Anterior vena cava (tissue), 1 donor: ENCODE data around the genes VGLL3, EPHA3, PROS1 and GABRR3.

DNA sequence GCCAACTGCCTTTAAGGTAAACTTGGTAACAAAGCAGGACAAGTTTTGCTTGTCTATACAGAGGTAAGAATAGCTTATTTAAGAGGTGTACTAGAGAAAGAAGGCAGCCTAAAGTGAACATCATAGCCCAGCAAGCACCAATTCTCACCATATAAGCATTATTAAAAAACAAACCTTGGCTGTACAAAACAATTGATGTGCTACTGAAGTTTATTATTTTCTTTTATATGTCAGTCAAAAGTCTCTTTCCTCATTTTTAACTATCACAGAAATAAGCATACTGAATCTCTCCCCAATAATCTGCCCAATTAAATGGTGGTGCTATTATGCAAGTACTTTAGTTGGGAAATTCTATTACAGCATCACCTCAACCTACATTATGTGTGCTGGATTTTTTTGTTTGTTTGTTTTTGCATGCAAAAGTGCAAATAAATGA is 599.4 kb downstream of the GBE1 start:
- PRO-cap: no peak

GRCh38 chr3:81531439-81532063 is 229.9 kb downstream of the GBE1 start:
- PRO-cap: no peak

DNA sequence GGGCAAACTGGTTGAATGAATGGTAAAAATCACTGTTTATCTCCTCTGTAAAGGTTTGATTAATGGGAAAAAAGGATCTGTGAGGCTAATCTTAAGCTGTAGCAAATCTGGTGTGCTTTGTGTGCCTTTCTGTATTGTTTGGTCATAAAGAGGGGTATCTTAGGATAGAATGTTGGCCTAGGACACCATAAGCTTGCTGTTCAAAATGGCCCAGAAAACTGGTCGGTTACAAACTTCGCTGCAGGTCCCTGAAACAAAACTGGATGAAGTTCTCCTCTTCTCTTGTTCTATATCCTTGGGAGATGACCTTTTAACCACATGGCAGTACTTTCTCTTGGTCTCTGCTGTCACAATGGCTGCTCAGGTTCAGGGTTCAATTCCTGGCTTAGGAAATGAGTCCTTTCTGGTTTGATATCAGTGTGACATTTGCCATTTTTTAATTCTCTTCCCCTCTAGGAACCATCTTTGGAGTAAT is 213.7 kb downstream of the GBE1 start:
- PRO-cap: no peak

- PRO-cap: no peak
These were observed 17.1 kb downstream of the GBE1 start for GRCh38 chr3:81744261-81744793.

GRCh38 chr3:82130141-82130641 is 368.7 kb upstream of the GBE1 start:
- PRO-cap: no peak

DNA sequence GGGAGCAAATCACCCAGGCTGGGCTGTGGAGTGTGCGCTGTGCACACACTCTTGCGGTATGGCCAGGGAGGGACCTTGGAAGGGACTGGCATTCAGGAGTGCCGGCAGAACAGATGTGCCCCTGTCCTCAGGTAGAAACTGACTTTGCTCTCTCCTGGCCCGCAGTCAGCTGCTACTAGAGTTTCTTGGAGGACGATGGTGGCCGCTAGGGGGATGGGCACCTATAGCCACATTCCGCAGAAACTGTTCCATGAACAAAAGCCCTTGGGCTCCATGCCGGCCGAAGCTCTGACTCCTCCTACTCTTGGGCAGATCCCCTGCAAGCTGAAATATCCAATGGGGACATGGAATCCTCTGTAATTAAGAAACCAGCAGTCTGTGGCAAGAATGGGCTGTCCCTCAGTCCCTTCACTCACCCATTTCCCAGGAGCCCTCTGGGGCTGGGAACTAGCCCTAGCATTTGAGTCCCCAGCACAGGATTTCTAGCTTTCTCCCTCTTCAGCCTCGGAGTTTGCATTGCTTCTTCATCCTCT is 410.2 kb upstream of the CADM2 start:
- PRO-cap: no peak

DNA sequence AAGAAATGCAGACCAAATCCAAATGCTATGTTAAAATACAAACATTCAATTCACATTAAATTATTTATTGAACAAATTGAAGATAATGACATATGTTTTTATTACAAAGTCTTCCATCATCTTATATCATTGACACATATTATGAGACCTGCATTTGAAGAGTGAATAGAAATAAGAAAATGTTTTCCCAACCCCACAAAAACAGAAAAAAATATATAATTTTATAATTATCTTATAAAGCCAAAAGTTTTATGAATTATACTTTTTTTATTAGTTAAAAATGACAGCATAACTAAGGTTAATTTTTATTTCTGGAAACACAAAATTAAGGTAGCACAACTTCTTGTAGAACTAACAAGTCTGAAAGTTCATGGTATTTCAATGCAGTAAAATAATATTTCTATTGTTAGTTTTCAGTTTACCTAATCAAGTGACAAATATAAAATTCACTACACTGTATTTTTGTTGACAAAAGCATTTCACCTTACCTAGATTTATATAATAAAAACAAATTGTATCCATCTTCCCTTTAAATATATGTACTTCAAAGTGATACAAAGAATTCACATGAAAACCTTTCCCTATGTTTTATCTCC is 50.3 kb downstream of the VGLL3 start:
- PRO-cap: no peak

DNA sequence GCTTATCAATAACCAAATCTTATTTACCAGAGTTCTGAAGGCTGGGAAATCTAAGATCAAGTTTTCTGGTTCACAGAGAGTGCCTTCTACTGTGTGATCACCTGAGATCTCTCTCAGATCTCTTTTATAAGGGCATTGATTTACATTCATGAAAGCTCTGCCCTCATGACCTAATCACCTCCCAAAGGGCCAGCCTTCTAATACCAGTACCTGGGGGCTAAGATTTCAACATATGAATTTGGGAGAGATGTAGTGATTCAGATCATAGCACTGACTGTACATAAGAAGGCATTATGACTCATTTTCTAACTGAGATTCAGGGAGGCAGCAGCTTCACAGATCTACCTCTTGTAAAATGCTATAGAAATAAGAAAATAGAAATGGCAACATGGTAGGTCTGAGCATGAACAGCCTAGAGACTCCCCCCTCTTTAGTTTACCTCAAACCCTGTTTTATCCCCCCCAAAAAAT is 39.6 kb downstream of the VGLL3 start:
- PRO-cap: unidirectional peak, plus-strand start at position 308 of the sequence

- PRO-cap: no peak
These were observed 22.3 kb downstream of the VGLL3 start for GRCh38 chr3:86968545-86969202.

DNA sequence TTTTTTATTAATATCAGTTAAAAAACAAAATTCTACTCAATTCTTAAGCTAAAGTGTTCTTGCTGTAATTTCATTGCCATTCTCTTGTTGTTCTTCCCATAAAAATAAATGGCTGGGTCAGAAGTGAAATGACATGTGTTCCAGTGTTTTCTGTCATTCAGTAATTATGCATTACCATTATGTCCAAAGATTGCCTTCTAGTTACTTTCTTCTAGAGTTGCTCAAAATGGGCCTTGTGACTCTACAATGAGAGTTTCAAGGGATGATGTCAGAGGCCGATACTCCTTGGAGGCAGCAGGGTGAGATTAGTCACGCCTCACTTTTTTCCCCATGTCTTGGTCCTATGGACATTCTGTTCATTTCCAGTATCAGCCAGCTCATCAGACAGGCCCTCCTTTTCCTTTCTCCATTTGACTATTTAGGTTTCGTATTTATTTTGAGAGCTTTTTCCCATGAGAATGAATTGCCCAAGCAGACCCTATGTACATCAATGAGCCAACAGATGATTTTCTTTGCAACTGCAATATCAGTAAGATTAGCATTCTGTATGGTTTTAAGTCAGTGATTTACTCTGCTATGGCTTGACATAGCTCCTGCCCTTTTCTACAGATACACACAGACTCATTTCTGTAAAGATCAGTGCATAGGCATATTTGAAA is 17.5 kb downstream of the VGLL3 start:
- PRO-cap: unidirectional peak, plus-strand start at position 359 of the sequence

DNA sequence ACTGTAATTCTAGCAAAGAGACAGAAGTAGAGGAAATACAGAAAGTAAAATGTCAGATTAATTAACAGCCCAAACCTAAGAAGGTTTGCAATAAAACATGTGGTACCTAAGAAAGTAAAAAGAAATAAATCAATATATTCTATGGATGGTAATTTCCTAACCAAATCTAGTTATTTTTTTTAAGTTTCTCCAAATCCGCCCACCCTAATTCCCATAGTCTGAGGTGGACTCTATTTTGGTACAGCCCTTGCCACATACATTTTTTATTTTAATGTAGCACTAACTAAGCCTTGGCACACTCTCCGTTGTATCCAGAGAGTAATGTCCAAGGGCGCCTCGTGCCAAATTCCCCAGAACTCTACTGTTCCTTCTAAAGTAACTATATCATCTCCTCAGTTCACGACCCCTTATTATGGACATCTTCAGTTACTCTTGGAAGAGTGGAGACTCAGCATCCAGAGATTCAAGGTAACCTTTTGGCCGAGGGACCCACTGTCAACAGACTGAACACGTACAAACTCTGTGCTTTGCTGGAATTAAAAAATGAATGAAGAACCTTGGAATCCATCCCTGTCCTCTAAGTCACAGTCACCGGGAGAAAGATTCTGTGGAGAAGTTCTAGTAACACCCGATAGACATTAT is 1.3 kb downstream of the VGLL3 start:
- PRO-cap: no peak

GRCh38 chr3:86990798-86991628 is at the start of gene VGLL3:
Gene VGLL3, minus strand, starts transcription at chr3:86991149.
- PRO-cap: unidirectional peak, minus-strand start at chr3:86990860; bidirectional peak, plus-strand start at chr3:86991226, minus-strand start at chr3:86990965; bidirectional peak, plus-strand start at chr3:86991329, minus-strand start at chr3:86991271

GRCh38 chr3:89107179-89108028 is at the start of gene EPHA3:
Gene EPHA3, plus strand, starts transcription at chr3:89107621.
- PRO-cap: bidirectional peak, plus-strand start at chr3:89107660, minus-strand start at chr3:89107531

GRCh38 chr3:93876833-93877440 is 96.8 kb downstream of the PROS1 start:
- PRO-cap: no peak

- PRO-cap: no peak
These were observed 736 bp downstream of the PROS1 start for GRCh38 chr3:93972897-93973422.

- PRO-cap: bidirectional peak, plus-strand start at chr3:93973981, minus-strand start at chr3:93973847
These were observed at the start of gene PROS1 for GRCh38 chr3:93973423-93974460. Gene PROS1, minus strand, starts transcription at chr3:93973896.

DNA sequence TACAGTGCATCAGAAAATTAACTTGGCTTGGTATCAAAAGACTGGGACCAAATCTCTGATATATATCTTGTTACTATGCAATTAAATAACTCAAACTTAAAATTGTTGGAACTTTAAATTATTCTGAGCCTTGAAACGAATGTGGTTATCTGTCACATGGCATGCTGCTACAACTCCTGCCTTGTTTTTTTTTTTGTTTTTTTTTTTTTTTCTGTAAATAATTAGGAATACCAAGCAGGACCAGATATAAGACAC is 818.2 kb downstream of the NSUN3 start:
- PRO-cap: no peak

DNA sequence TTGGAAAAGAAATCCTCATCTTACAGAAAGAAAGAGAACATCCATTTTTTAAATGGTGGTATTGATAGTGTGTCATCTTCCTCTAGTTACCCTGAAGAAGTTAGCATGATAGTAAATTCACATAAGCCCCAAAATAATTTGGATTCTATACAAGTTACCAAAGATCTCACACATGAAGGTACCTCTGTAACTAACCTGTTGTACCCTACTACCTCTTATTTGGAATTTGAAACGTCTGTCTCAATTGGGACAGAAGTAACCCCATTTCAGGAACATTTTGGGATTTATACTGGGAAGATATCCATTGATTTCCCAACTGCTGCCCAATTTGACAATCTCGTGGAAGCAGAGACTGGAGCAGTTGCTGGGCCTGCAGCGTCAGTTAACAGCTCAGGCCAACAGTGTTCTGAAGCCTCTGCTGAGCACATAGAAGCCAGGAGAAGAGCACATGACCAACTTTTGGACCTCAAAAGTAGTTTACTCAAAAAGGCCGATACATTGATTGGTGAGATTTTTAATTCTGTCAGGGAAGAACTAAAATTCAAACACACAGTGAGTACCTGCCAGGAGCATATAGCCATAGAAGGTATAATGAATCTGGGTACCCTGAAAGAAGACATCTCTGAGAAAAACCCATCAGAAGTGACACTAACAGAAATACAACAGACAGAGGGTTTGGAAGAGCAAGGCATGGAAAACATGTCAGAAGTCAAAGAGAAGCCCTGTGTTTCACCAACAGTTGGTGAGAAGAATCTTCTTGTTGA is 52.7 kb downstream of the CRYBG3 start:
- PRO-cap: no peak

DNA sequence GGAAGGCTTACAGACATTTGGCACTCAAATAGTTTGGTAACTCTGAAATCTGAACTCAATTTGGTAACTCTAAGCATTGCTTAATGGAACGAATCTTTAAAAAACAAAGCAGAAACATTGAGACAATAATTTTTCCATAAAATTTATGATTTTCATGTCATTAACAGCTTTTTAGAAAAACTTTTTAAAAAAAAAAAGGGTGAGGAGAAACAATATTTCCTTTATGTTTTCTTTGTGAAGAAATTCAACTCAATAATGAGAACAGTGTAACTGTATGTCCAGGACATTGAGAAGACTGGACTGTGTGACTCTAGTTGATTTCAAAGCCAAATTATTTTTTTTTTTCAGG is 64.4 kb downstream of the CRYBG3 start:
- PRO-cap: unidirectional peak, plus-strand start at position 189 of the sequence

DNA sequence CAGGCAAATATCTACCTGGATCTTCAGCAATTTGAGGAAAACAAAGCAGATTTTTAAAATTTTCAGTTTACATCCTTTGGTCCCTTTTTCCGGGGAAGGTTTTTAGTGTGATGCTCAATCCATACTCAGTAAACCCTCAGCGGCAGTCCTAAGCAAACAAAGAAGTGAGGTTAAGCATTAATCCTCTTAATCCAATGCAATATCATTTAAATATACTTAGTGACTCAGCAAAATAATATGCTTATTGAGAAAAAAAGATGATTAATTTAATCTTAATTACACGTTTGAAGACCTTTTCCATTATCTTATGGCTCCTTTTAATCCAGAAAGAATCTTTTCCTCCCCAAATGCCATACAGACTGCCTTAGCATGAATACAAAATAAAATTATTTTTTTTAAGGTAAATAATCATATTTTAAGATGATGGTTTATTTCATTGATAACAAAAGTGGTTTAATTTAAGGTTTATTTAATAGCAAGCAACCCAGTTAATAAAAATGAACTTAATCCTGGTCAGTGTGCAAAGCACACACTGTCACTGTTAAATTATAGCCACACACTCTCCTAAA is at the start of gene GABRR3:
Gene GABRR3 (minus strand): TSS at position 141 of the 569 bp plus-strand sequence.
- PRO-cap: no peak